ENCODE results near the gene ST6GALNAC5.

GRCh38 chr1:74733722-74734160 is 789 bp downstream of the TYW3 start:
- PRO-cap, result unidirectional peak, minus-strand start at chr1:74733849
- RRBS, 2 experiments, result no CpG with 5 or more reads among the region's 6 CpGs

DNA sequence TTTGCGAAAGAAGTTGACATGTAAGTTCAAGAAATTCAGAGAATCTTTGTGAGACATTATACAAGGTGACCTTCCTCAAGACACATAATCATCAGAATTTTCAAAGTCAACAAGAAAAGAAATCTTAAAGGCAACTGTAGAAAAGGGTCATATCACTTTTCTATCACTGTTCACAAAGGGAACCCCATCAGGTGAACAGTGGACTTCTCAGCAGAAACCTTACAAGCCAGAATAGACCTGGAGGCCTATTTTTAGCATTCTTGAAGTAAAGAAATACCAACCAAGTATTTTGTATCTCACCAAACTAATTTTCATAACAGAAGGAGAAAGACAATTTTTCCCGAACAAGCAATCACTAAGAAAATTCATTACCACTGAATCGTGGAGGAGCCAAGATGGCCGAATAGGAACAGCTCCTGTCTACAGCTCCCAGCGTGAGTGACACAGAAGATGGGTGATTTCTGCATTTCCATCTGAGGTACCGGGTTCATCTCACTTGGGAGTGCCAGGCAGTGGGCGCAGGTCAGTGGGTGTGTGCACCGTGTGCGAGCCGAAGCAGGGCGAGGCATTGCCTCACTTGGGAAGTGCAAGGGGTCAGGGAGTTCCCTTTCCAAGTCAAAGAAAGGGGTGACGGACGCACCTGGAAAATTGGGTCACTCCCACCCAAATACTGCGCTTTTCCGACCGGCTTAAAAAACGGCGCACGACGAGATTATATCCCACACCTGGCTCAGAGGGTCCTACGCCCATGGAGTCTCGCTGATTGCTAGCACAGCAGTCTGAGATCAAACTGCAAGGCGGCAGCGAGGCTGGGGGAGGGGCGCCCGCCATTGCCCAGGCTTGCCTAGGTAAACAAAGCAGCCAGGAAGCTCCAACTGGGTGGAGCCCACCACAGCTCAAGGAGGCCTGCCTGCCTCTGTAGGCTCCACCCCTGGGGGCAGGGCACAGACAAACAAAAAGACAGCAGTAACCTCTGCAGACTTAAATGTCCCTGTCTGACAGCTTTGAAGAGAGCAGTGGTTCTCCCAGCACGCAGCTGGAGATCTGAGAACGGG is 235.1 kb downstream of the SLC44A5 start:
- PRO-cap, result bidirectional peak, plus-strand start at position 175 of the sequence, minus-strand start outside the sequence; bidirectional peak, plus-strand start at position 374 of the sequence, minus-strand start at position 407 of the sequence
- RRBS, 2 experiments, result no CpG with 5 or more reads among the region's 28 CpGs

- PRO-cap, result bidirectional peak, plus-strand start at chr1:75616325, minus-strand start at chr1:75616081; bidirectional peak, plus-strand start at chr1:75616717, minus-strand start at chr1:75616535; unidirectional peak, minus-strand start at chr1:75616804
- RRBS, 2 experiments, result 2% methylated on average over 19 to 22 of the region's 81 CpGs
These were observed 5.3 kb upstream of the SLC44A5 start for GRCh38 chr1:75615877-75616922.

GRCh38 chr1:75672442-75673284 is 51.8 kb upstream of the ACADM start:
- PRO-cap, result no peak
- RRBS, 2 experiments, result no CpG with 5 or more reads among the region's 2 CpGs

DNA sequence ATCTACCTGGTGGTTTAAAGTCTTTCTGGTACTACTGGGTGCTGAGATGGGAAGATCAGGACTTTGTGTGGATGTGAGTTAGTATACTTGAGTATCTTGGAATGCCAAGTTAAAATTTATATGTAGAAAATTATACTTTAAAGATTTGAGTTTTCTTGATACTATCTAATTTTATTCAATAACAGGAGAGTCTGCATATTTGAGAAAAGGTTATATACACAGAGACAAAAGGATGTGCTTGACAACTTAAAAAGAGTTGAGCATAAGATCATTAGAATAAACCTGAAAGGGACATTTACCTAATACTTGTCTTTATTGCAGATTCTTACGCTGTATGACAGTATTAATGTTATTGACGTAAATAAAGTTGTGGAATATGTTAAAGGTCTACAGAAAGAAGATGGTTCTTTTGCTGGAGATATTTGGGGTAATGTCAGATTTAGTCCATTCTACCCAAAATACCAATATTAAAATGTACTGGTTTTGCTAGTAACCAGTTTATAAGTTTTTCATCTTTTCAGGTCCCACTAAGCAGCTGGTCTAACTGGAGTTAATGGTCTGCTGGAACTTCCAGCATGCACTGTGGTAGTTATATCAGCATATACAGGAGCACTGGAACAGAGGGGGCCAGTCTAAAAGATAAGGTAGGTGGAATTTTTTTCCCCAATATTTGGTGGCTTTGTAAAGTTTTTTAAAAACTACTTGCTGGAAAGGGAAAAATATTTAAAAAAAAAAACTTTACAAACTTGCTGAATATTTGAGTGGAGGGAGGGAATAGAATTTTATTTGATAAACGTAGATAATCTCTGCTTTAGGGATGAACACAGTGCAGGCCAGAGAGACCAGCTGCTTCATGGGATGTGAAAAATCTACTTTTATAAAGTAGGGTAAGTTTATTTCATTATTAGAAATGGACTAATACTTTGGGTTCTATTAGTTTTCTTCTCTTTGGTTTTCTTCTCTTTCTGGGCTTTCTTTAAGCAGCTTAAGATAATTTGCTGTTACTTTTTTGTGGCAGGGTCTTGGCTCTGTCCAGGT is 3.9 kb downstream of the RABGGTB start:
- PRO-cap, result unidirectional peak, plus-strand start at position 640 of the sequence; unidirectional peak, plus-strand start at position 728 of the sequence
- RRBS, 2 experiments, result no CpG with 5 or more reads among the region's 3 CpGs

- PRO-cap, result no peak
- RRBS, 2 experiments, result no CpG with 5 or more reads among the region's 7 CpGs
These were observed 116.7 kb downstream of the ST6GALNAC3 start for GRCh38 chr1:76190957-76192016.

DNA sequence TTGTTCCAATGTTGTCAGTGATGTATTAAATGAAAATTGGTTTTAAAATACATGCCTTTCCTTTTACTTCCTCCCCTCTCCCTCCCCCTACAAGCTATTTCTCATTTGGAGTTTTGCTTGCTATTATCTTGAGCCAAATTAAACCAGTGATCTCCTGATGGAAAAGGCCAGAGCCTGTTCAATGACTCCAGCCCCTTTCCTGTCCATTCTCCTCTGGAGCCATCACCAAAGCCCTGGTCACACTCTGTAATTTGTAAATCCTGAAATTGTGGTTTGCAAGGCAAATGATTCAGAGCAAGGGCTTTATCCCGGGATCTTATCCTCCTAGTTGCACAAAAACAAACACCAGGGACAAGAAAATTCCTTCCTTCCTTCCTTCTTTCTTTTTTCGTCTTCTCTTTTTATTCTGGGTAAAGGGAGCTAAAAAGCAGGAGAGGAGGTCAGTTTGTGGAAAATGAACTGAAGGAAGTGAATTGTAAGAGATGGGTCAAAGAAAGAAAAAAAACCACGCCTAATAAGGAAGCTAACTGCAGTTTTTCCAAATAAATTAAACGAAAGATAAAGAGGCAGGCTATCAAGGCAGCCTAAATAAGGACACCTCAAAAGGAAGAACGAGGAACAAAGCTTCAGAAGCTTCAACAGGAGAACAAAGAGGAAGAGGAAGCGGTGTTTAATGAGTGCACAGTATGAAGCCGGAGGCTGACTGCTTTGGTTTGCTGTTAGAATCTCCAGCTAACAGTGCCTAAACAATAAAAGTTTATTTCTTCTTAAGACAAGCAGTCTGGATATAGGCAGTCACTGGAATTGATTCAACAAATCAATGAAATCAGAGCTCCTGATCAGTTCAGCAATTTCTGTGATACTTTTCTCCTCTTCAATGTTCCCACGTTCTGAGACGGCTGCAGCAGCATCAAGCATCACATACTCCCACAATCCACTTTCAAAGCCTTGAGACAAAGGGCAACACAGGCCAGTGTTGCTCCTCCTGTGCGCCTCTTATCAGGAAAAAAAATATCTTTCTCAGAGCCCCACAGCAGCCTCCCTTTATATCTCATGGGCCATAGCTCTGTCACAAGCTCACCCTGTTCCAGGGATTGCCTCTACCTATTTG is 365.9 kb upstream of the ST6GALNAC5 start:
- PRO-cap, result no peak
- RRBS, 2 experiments, result no CpG with 5 or more reads among the region's 10 CpGs

DNA sequence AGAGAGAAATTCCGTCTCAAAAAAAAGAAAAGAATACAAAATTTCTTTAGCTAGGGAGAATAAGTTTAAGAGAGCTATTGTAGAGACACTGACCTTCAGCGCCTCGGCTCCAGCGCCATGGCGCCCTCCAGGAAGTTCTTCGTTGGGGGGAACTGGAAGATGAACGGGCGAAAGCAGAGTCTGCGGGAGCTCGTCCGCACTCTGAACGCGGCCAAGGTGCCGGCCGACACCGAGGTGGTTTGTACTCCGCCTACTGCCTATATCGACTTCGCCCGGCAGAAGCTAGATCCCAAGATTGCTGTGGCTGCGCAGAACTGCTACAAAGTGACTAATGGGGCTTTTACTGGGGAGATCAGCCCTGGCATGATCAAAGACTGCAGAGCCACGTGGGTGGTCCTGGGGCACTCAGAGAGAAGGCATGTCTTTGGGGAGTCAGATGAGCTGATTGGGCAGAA is 167.6 kb upstream of the ST6GALNAC5 start:
- PRO-cap, result no peak
- RRBS, 2 experiments, result 92 to 94% methylated on average over 7 of the region's 22 CpGs

GRCh38 chr1:76867154-76868108 is at the start of gene ST6GALNAC5:
Gene ST6GALNAC5, plus strand, starts transcription at chr1:76867480.
- PRO-cap, result unidirectional peak, plus-strand start at chr1:76867480; bidirectional peak, plus-strand start at chr1:76867570, minus-strand start at chr1:76867549; bidirectional peak, plus-strand start at chr1:76867914, minus-strand start at chr1:76867887
- RRBS, 2 experiments, result 1 to 2% methylated on average over 17 of the region's 55 CpGs

GRCh38 chr1:77308849-77309303 is 27.1 kb downstream of the AK5 start:
- PRO-cap, result no peak
- RRBS, 2 experiments, result no CpG with 5 or more reads among the region's 4 CpGs

- PRO-cap, result no peak
- RRBS, 2 experiments, result no CpG with 5 or more reads among the region's 2 CpGs
These were observed 58.4 kb downstream of the ZZZ3 start for GRCh38 chr1:77623866-77624623.

- PRO-cap, result no peak
- RRBS, 2 experiments, result no CpG with 5 or more reads among the region's 2 CpGs
These were observed 29.9 kb downstream of the FUBP1 start for GRCh38 chr1:77948914-77949496.

DNA sequence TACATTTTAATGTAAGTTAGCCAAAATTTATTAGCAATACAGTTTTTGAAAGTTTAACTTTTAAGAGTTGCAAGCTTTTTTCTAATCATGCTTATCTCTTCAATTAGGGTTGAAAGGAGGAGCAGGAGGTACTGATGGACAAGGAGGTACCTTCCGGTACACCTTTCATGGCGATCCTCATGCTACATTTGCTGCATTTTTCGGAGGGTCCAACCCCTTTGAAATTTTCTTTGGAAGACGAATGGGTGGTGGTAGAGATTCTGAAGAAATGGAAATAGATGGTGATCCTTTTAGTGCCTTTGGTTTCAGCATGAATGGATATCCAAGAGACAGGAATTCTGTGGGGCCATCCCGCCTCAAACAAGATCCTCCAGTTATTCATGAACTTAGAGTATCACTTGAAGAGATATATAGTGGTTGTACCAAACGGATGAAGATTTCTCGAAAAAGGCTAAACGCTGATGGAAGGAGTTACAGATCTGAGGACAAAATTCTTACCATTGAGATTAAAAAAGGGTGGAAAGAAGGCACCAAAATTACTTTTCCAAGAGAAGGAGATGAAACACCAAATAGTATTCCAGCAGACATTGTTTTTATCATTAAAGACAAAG is 8.3 kb downstream of the DNAJB4 start:
- PRO-cap, result no peak
- RRBS, 2 experiments, result no CpG with 5 or more reads among the region's 8 CpGs

GRCh38 chr1:78419275-78419665 is 71.5 kb upstream of the PTGFR start:
- PRO-cap, result no peak
- RRBS, 2 experiments, result no CpG with 5 or more reads among the region's 3 CpGs

DNA sequence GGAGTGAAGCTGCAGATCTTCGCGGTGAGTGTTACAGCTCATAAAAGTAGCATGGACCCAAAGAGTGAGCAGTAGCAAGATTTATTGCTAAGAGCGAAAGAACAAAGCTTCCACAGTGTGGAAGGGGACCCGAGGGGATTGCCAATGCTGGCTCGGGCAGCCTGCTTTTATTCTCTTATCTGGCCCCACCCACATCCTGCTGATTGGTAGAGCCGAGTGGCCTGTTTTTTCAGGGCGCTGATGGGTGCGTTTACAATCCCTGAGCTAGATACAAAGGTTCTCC is 622.7 kb upstream of the ADGRL2 start:
- PRO-cap, result no peak
- RRBS, 2 experiments, result no CpG with 5 or more reads among the region's 8 CpGs

- PRO-cap, result no peak
- RRBS, 2 experiments, result no CpG with 5 or more reads among the region's 8 CpGs
These were observed 3.1 kb downstream of the ADGRL2 start for GRCh38 chr1:81803781-81804235.

DNA sequence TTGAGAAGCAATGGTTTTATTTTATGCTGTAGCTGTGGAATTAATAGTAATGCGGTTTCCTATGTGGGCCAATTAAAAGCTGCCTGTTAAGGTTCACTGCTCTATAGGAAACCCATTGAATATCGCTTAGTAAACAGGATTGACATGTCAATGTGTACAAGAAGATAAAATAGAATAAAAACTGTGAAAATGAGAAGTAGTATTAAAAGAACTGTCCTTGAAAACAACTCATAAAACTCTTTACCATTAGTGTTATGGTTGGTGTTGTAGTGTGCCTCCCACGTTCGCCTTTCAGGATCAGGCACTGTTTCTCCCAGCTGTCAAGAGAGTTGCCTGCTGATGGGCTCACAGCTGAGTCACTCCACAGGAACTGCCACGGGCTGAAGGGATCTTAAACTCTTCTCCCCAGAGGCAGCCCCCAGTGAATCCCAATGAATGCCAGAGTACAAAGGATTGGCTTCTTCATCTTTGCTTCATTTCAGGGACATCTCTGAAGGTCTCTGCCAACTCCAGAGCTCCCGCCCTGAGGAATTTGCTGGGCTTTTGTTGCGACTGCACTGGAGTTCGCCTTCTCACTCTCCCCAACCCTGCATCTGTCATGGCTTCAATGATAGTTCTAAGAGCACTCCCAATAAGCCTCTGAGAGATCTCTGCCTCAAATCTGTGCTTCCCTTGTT is 119.5 kb downstream of the ADGRL2 start:
- PRO-cap, result no peak
- RRBS, 2 experiments, result no CpG with 5 or more reads among the region's 8 CpGs

DNA sequence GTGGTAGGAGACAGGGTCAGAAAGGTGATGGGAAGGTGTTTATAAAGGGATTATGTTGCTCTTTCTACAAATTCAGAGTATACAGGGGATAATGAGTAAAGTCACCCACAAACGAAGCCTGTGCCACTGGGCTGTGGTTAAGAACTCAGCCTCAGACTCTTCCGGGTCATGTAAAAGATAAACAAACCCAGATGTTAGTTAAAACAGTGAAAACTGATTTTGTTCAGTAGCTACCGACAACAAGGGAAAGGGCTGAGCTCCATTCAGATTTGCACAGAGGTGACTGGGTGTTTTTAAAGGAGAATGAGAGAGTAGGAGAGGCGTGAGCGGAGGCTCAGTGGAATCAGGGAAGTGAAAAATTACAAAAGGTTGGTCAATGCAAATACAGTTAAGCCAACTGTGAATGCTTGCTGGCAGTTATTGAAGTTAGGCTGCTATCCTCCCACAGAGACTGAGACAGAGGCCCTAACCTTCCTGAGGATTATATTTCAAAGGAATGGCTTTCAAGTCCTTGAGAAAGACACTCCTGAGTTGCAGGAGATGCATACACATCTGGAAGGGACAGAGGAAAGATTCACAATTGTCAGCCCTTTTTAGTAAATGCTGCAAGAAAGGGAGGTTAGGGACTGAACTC is 30.0 kb upstream of the SAMD13 start:
- PRO-cap, result no peak
- RRBS, 2 experiments, result no CpG with 5 or more reads among the region's 5 CpGs

DNA sequence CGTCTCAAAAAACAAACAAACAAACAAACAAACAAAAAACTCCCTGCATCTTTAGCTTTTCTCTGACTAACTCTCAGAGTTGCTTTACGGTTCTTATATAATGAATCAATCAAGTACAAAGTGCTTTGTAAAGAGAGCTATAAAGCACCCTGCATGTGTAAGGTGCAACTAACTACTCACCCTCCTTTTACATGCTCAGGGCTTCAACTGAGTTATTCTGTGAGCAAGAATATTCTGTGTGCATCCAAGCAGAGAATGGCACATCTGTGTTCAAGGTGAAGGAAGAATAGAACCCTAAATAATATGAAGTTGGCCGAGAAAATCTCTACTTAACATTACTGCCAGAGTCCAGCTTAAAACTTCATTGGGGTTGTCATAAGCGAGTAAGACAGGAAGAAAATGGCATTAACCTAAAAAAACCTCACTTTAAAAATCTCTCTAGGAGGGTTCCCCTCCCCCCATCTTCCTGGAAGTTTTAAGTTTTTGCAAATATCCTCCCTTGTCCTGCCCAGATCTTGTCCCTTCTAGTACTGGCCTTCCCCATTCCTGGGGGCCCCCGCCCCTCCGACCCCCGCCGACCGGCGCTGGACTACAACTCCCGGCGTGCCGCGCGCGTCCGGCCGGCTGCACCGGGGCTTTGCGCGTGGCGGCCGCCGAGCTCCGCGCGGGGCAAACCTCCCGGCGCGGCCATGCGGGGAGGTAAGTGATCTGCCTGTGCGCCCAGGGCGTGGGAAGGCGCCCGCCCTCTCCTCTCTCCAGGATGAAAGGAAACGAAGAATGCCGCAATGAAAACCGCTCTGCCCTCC is 3.4 kb upstream of the SAMD13 start:
- PRO-cap, result bidirectional peak, plus-strand start at position 615 of the sequence, minus-strand start at position 532 of the sequence
- RRBS, 2 experiments, result 1 to 2% methylated on average over 10 of the region's 38 CpGs

DNA sequence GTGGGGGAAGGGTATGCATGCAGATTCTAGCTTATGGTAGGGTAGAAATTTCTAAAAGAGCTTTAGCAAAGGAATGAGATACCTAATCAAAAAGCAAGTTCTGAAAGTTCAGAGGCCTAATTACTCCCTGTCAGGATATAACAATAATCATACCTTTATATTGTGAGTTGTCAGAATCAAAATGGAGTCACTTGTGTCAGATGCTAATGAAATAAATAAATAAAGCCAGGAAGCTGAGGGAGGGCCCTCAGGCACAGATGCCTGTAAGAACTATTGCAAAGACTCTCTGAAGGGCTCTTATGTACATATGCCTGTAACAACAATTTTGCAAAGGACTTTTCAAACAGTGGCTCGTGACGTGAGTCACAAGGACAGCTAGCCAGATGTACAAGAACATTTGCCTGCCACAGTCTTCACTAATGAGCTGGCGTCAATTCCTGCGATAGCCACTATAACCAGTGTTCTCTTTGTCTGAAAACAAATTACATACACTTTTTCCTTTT is 27.4 kb upstream of the DNASE2B start:
- PRO-cap, result no peak
- RRBS, 2 experiments, result no CpG with 5 or more reads among the region's 4 CpGs